ENCODE results near the genes PZP and KLRK1.

- PRO-cap, result no peak
Measured at GRCh38 chr12:8696775-8697011, 1.1 kb upstream of the RIMKLB start.

DNA sequence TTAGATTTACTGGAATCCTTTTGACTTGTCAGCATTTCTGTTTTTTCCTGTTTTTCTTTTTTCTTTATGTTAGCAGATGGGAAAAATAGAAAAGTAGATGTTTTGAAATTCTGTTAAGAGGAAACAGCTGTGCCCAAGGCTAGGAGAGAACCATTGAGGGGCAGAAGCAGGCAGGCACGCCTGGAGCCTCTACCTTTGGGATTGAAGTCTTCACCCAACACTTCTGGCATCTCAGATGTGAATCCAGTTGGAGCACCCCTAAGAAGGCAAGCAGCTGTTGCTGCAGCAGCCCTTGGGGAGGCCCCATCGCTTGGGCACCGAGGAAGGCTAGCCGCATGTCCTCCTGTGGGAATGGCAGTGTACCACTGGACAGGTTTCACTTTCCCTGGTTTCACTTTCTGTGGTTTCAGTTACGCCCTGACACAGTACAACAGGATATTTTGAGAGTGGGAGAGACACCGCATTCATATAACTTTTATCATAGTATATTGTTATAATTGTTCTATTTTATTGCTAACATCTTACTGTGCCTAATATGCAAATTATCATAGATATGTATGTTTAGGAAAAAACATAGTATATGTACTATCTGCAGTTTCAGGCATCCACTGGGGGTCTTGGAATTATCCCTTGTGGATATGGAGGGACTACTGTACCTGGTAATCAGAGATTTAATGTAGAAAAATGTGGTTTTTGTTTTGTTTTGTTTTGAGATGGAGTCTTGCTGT lies 11.7 kb downstream of the RIMKLB start:
- PRO-cap, result no peak

- PRO-cap, result no peak
Measured at GRCh38 chr12:8822981-8823870, 805 bp downstream of the A2ML1 start.

DNA sequence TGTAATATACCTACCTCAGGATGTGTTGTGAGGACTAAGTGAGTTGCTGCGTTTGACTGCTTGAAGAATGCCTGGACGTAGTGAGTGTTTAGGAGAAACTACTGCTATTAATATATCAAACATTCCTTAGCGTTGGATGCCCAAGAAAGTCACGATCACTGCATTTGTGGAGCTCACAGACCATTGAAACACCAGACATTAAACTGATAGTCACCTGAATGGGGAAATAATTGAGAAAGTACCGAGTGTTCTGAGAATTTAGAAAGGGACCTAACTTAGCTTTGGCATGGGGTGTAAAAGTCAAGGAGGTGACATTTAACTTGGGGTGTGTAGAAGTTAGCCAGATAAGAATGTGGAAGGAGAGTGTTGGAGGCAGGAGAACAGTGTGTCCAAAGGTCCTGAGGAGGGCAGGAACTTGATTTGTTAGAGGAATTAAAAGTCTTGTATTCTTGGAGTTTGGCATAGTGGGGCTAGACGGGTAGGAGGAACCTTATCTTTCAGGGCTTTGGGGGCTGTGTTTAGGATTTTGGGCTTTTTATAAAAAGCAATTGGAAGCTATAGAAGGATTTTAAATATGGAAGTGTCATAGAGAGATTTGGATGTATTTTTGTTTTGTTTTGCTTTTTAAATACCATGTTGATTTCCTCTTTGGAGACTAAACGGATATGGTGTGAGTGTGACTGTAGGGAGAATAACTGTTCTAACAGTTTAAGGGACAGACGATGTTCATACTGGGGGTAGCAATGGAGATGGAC lies 11.1 kb downstream of the PHC1 start:
- PRO-cap, result no peak

DNA sequence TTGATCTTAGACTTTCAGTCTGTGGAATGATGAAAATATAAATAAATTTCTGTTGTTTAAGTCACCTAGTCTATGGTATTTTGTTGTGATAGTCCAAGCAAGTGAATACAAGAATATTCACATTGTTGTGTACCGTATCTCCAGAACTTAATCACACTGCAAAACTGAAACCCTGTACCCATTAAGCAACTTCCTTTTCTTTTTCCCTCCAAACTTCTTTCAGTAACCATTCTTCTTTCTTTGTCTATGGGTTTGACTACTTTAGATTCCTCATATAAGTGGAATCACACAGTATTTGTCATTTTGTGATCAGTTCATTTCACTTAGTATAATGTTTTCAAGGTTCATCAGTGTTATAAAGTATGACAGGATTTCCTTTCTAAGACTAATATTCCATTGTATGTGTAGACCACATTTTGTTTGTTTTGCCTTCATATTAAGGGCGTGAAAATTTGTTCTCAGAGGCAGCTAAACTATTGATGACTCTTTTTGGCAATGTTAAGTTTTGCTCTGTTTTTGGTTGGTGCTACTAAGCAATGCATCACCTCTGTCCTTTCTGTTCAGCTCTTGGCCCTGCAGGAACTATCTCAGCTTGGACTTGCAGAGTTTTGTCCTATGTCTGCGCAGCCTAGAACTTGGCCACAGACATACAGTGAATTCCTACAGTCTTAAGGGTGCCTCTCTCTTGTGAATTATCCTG lies 1.7 kb upstream of the KLRG1 start:
- PRO-cap, result no peak

GRCh38 chr12:8996549-8997193 lies 7.3 kb downstream of the KLRG1 start:
- PRO-cap, result unidirectional peak, plus-strand start at chr12:8997001

DNA sequence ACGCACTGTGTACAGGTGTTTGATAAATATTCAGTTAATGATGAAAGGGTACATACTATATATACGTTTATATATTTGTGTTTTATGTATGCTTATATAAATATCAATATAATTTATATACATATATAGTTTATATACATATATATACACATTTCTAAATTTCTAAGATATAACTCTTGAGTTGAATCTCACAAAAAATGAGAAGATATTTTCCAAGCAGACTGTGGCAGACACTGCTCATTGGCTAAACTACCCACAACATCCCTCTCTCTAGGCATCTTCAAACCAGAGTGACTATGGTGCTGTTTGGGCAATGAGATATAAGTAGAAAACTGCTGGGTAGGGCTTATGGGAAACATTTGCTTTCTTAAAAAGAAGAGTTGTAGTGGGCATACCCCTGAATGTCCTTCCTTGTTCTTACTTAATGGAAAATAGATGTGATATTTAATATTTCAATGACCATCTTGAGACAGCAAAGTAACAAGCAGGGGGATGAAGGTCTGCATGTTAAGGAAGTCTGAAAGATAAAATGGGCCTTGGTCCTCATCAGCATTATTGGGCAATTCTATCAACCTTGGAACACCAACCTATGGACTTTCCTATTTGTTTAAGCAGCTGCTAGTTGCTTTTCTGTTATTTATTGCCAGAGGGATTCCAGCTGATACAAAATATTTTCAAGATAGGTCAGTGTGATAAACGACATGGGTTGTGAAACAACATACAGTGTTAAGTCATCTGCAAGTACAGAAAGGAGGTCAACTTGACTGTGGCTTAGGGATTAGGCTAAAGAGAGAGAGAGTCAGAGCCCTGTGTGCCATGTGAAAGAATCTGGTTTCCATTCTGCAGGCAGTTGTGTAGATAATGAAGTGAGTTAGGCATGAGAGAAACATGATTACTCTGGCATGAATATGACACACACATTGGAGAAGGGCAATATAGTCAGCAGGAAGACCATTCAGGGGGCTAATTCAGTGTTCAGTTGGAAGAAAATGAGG lies 16.2 kb upstream of the A2M start:
- PRO-cap, result no peak

- PRO-cap, result no peak
Measured at GRCh38 chr12:9208181-9208656, at the start of gene PZP. Gene PZP (minus strand): TSS chr12:9208395.

DNA sequence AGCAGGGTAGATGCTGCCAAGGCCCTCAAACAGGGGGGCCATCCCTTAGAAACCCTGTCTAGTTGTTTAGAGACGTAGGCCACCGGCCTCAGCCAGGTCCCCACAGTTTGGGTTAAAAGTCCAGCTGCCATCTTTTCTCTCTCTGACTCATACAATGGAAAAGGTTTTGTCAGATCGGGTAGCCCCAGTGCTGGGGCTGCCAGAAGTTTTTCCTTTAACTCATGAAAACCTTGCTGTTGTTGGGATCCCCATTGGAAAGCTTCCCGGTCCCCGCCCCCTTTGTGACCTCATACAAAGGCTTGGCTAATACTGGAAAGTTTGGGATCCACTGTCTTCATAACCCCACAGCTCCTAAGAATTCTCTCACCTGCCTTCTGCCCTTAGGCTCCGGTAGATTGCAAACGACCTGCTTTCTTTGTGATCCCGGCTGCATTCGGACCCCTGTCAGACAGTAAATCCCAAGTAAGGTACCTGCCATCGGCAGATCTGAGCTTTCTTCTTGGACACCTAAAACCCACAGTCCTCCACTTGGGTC lies 40.5 kb downstream of the KLRB1 start:
- PRO-cap, result no peak

GRCh38 chr12:9673351-9673955 lies 3.9 kb downstream of the CLEC2D start:
- PRO-cap, result no peak

DNA sequence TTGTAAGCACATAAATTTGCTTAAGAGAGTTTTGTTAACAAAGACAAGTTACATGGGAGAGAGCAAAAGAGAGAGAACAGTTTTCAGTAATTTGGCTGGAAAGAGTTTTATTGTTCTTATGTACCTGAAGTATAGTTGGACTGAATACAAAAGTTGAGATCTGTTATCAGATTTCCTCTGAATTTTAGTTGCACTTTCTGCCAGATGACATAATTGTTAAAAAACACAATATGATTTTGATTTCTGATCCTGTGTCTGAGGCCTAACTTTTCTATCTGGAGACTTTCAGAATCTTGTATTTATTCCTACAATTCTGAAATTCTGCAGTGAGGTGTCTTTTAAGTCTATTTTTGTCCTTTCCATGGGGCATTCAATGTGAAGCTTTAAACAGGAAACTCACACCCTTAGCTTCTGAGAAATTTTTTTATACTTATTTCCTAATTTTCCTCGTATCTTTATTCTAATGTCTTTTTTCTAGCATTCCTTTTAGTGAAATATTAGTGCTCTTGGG lies 23.3 kb downstream of the CD69 start:
- PRO-cap, result no peak

DNA sequence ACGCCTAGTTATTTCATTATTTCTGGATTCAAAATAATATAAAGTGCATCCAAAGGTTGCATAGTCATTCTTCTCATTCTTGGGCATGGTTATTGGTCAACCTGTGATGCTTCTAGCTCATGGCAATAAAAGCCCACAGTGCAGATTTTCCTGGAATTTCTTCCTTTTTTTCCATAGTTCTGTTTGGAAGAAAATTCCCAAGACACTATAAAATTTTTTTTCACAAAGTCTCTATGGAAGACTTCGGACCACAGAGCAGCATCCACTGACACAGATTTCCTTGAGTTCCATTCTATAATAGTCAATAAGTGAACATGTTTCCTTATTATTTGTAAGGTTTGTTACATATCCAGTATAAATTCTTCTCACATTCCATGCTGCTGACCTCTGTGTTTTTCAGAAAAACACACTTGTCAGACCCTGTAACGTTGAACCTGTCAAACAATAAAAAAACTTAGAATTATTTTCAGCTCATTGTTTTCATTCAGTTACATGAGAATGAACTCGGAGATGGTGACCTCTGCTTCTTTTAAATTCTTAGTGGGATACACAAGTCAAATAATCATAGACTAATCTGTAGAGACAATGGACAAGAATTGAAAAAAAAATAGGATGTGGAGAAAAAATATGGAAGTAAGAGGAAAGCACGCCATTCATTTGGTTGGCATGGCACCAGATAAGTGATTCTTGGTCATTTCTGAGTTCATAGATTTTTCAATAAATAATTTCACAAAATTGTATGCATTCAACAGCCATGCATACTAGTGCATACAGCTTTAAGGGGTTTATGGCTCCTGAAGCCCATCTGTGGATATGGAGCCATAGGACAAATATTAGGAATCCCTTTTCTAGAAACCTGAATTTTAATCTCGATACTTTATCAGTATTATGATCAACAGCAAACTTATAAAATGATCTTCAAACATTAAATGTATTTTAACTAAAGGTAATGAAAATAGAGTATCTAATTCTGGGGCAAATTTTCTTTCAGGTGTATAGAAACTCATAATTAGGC lies 7.2 kb downstream of the CD69 start:
- PRO-cap, result no peak

DNA sequence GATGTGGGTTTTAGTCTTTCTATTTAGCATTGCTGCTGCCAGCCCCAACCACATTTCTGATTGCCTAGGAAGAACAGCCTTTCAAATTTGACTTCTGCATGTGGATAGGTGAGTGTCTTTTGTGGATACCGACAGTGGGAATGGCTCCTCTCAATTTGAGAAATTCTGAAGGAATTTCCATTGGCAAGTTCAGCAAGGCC lies 19.0 kb upstream of the CLEC2A start:
- PRO-cap, result no peak

DNA sequence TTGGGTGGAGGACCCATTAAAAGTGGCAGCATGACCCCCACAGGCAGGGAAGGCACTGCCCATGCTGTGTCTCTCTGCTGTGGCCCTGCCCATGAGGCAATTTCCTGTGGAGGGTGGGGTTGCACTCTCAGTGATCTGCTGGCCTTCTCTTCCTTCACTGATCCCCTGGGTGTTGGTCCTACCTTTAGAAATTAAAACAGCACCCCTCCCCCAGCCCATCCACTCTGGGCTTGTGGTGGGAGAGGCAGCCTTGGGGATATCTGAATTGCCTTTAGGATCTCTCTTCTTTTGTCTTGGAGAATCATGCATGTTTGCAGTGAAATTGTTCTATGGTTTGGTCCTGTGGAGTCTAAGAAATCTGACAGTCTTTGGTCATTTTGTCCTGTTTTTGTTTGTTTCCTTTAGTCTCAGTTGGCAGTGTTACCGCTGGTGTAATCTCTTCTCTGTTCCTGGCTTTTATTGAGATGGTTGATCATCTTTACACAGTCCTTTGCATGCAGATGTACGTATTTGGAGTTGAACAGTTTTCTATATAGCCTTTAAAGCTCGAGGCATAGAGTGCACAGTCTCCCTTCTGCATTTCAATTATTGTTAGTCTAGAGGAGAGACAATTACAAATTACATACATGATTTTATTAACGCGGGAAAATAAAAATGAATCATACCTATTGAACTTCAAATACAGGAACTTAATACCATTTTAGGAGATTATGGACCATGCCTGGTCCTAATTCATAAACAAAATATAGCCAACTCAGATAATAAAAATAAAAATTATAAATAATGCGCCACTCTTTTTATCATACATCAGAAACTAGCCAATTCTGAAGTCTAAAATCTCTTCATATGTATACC lies 17.0 kb downstream of the KLRK1 start:
- PRO-cap, result no peak

DNA sequence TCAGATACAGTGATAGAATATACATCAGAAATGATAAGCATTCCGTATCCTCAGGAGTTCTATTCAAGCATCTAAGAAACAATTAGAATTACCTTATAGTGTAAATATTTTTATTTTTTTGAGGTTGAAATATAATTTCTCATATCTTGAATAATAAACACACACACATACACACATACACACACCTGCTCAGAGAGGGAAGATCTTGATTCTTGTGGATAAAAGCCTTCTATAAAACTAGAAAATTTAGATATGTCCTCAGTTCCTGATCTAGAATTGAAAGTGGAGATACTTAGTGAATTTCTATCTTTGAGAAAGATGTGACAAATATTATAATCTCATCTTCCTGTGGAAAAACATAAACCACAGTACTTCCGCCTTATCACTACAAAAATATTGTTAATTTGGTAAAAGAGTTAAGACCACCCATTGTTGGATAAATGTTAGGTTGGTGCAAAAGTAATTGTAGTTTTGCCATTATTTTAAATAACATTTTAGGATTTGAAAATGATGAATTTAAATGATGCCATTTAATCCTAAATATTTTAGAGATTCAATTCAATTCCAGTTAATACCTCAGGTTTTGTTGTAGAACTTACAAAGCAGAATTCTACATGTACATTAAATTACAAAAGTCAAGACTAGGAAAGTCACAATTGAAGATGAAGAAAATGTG lies at the start of gene KLRK1:
KLRK1 (minus strand) TSS at position 284 of the 676 bp plus-strand sequence.
- PRO-cap, result no peak

GRCh38 chr12:10599391-10599838 lies 14.0 kb downstream of the MAGOHB start:
- PRO-cap, result no peak

GRCh38 chr12:10634049-10634739 lies 20.8 kb upstream of the MAGOHB start:
- PRO-cap, result no peak

DNA sequence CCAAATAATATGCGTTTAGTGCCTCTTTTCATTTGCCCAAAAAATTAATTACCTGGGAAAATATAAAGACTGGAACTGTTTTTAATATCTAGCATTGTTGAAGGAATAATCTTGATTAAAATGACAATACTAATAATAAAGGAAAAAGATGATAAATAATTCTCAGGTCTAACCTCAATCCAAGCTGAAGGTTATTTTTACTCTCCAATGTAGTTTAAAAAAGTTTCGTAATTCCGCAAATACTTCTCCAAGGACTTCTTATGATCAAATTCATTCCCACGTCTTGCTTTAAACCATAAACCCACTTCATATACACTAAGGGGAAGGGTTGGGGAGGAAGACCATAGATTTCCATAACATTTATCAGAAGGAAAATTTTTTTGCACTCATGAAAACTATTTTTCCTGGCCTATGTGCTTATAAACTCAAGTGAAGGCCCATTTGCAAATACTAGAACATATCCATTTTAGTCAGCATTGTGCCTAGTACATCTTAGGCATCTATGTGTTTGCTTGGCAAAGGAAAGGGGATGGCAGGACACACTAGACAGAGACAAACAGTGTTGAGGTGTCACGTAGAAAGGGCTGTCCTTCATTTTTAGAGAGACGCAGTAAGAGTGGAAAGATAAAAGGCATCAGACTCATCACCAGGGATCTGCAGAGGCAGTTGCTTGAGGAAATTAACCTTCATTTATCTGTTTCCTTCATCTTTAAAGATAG lies 2.3 kb downstream of the YBX3 start:
- PRO-cap, result unidirectional peak, plus-strand start at position 518 of the sequence

- PRO-cap, result no peak
Measured at GRCh38 chr12:11001004-11001464, 2.9 kb upstream of the TAS2R20 start.

- PRO-cap, result no peak
Measured at GRCh38 chr12:11164123-11164467, 6.9 kb upstream of the SMIM10L1 start.